NALM6 (cell line): ENCODE measurements around the gene ZEB2.

- PRO-cap, result no peak
These were observed 574.6 kb downstream of the ARHGAP15 start for GRCh38 chr2:143703703-143704415.

DNA sequence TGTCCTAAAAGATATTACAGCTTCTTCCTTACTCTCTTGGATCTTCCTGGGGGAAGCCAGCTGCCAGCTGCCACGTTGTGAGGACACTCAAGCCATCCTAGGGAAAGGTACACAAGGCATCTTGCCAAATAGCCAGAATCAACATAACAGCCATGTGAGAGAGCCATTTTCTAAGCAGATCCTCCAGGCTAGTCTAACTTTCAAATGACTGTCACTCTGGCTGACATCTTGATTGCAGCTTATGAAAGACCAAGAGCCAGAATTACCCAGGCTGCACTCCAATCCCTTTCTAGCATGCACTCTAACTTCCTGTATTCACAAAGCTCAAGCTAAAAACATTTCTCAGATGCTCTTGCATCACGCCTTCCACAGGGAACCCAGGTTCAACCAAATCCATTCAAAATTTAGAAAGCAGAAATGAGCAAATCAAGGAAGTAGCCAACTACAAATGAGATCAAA is 94.5 kb downstream of the GTDC1 start:
- PRO-cap, result unidirectional peak, plus-strand start at position 299 of the sequence

DNA sequence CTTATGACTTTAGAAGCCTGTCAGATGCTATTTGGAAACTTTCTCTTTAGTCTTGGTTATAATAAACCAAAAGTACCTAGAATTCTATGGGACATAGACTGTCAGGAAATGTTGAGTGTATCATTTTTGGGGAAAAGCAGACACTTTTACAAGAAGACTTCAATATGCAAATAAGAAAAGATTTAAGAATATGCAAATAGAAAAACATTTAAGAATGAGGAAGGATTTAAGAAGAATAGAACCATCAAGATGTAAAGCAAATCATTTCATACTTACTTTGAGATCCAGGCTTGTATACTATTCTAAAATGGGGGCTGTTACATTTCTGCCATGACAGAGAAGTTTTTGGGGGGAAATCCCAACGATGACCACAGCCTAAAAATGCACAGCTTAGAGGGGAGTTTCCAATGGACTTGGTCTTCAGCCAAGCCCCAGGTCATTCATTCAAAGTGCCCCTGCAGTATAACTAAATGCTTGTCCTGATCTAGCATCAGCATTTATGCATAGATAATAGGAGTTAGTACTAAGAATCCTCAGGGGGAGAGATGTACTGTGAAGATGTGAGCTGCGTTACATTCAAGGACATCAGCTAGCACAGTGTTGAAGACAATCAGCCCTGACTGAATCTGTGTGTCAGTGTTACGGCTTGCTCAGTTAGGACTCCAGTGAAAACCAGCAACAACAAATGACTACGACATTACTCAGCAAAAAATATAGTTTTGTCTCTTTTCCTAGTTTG is 26.6 kb upstream of the GTDC1 start:
- PRO-cap, result no peak

- PRO-cap, result no peak
These were observed 65.7 kb upstream of the GTDC1 start for GRCh38 chr2:144397901-144398611.

DNA sequence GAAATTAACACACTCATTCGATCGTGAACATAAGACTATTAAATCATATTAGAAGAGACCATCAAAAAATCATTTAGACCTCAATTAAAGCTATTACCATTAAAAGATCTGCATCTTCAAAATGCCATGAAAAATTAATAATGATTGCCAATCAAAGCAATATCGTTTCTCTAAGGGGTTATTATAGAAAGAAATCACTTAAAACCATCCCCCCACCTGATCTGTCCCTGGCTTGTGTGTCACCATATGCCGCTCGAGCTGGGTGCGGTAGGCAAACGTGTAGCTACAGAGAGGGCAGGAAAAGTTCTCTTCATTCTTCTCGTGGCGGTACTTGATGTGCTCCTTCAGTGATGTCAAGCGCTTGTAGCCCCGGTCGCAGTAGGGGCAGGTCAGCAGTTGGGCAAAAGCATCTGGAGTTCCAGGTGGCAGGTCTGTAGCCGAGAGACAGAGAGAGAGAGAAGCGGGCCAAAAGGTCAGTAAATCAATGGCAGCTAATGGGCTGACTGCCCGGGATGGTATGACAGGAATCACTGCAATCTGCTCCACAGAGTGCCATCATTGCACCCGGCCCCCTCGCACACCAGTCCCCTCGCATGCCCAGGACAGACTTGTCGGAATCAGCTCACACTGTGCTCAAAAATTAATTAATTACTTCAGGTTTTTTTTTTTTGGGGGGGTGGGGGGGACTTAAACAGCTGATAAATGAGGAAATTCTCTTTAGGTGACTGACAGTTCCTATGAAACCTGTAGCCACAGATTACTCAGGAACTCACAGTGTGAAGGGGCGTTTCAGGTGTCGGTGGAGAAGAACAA is 71.6 kb upstream of the GTDC1 start:
- PRO-cap, result no peak

- PRO-cap, result no peak
These were observed 89.5 kb upstream of the GTDC1 start for GRCh38 chr2:144421576-144422385.

DNA sequence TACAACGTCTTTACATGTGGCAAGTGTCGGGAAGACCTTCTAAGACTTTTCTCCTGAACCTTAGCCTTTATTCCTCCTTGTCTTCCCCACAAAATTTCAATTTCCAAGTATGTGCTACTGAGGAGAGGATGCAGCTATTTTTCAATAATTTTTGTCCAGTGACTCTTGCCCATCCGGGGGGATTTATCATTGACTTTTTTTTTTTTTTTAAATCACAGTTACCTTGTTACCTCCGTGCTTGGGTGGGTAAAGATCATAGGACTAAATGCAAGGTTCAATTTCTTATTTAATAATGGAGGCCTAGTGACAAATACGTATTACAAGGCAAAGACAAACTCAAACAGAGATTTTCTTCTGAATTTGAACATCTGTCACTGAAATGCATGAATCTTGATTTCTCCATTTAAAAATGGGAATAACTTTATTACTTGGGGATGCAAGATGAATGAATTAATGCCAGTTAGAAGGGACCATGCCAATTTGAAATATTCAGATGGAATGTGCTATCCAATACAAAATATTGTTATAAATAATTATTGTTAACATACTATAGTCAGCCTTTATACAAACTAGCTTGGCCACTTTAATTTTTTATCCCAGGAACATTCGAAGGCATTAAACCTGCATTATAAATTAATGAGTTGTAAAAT is 84.1 kb downstream of the ZEB2 start:
- PRO-cap, result no peak

- PRO-cap, result no peak
These were observed 75.2 kb downstream of the ZEB2 start for GRCh38 chr2:144444702-144445214.

- PRO-cap, result no peak
These were observed 54.8 kb downstream of the ZEB2 start for GRCh38 chr2:144464866-144465719.

GRCh38 chr2:144512550-144513456 is 7.1 kb downstream of the ZEB2 start:
- PRO-cap, result no peak

GRCh38 chr2:144519791-144520833 is at the start of gene ZEB2:
Gene ZEB2, minus strand, starts transcription at chr2:144520119.
- PRO-cap, result bidirectional peak, plus-strand start at chr2:144520528, minus-strand start at chr2:144520119

DNA sequence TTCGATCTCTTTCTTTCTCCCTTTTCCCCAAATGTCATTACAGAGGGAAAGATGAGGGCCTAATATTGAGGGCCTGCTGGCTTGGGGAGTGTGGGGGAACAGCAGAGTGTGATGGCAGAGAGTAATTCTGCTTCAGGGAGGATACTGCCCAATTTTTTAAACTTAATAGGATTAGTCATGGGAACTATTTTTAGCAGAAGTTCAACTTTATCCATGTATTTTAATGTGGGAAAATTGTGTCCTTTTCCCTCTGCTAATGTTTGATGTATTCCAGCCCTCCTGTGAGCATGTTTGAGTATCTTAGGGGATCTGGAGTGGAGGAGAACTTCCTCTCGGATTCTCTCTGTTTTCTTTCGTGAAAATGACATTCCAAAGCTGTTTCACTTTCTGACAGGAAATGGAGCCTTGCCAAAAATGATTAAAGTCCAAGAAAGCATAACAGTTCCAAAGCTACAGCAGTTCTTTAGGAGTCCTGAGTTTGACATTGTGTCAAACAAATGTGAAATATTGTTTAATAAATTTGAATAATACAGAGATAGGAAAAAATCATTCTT is 418.4 kb upstream of the ZEB2 start:
- PRO-cap, result no peak

DNA sequence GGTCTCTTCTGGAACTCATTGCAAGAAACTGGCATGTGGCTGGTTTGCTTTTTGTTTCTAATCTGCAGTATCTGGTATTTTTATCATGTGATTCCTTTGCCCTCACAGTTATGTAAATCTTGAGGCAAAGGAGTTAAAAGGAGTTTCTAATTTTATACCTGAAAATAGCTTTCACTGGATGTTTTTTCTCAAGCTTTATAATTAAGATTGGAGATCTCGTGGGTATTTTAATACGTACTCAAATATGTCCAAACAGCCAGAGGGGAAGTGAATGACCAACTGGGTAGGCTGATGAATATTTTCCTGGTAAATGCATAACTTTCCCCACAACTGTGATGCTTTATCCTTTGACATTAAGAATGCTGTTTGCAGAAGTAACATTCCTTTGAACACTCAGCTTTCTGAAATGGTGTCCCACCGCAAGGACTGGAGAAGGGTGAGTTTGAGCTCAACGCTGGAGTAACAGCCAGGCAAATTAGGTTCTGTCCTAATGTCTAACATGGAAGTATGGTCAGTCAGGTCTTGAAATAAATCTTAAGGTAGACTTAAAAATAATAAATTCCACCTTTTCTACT is 503.0 kb upstream of the ZEB2 start:
- PRO-cap, result no peak

- PRO-cap, result no peak
These were observed 1173.0 kb upstream of the ZEB2 start for GRCh38 chr2:145692787-145693492.

- PRO-cap, result no peak
These were observed 1230.6 kb upstream of the ZEB2 start for GRCh38 chr2:145750440-145751004.

- PRO-cap, result no peak
These were observed 1231.6 kb upstream of the ZEB2 start for GRCh38 chr2:145751387-145752133.

DNA sequence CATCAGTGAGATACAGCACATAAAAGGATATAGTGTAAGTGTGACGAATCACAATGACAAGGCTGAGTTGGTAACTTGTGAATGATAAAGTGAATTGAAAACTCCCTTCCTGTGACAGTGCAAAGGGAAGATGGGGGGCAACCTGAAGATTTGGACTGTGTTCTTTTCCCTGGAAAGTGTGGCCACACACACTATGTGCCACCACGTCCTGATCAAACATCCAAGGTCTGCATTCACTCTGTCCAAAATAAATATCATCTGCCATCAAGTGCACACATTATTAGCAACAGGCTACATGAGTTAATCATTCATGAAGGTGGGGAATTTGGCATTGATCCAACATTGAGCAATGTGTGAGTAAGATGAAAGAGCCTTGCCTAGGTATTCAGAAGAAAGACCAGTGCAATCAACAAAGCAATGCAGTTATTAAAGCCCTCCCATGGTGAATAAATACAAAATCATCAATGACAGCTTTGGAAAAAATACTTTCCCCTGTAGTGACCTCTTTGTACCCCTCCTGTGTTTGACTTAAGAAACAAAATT is 1280.4 kb upstream of the ZEB2 start:
- PRO-cap, result no peak

- PRO-cap, result no peak
These were observed 181.2 kb upstream of the ACVR2A start for GRCh38 chr2:147663160-147664502.

- PRO-cap, result no peak
These were observed 133.7 kb upstream of the ACVR2A start for GRCh38 chr2:147711041-147711531.

DNA sequence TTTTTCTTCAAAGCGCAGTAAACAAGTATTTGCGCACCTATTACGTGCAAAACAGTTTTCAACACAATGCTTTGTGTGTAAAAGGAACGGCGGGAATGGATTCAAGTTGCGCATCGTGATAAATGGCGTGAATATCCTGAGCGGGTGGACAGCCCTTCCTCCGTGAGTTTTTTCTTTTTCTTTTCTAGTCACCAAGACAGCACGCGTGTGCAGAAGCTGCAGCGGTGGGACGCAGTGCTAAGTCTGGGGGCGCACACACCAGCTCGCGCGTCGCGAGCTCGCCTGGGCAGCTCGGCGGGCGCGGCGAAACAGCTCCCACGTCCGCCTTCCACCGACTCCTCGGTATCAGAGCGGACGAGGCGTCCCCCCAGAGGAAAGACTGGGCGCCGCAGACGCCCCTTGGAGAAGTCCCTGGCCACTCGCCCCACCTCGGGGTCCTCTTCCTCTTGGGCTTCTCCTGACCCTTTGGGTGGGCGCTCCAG is 1.2 kb upstream of the ACVR2A start:
- PRO-cap, result no peak